Sigmoid colon (tissue), 4 donors: ENCODE measurements around a stretch of chr10.

- PRO-cap, result no peak
- RAMPAGE, long total RNA, 4 experiments, result no peak in any of the 4 experiments
These were observed 120.4 kb downstream of the CUBN start for GRCh38 chr10:17009017-17009895.

DNA sequence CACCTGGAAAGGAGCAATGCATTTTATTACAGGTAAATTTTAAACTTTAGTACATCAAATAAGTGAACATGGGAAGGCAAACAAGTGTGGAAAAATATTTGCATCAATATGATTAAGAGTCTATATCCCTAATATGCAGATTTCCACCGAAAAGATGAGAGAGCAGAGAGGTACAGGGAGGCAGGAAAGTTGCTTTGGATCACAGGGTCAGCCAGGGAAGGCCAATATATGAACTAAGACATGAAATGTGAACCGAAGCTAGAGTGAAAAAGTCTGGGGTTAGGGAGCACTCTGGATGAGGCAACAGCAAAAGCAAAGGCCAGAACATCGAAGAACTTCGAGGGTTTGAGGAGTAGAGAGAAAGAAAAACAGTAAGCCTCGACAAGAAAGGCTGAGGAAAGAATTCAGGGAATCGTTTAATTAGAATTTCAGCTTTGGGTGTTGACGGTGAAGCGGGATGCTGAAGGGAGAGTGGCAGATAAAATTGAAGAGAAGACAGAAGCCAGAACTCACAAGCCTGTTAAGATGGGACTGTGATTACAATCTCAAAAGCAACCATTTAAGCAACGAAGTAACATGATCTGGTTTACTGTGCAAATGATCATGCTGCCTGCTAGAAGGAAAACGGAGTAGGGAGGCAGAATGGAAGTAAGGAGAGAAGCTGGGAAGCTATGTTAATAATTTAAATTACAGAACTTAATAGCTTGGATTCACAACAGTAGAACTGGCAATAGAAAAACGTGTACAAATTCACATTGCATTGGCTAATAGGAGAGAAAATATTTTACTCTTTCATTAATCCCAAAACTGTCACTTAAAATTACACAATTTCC, 2.1 kb downstream of the TRDMT1 start:
- PRO-cap, result no peak
- RAMPAGE, long total RNA, 4 experiments, result no peak in any of the 4 experiments

- PRO-cap, result no peak
- RAMPAGE, long total RNA, 4 experiments, result no peak in any of the 4 experiments
These were observed 11.6 kb upstream of the VIM start for GRCh38 chr10:17215956-17217391.

DNA sequence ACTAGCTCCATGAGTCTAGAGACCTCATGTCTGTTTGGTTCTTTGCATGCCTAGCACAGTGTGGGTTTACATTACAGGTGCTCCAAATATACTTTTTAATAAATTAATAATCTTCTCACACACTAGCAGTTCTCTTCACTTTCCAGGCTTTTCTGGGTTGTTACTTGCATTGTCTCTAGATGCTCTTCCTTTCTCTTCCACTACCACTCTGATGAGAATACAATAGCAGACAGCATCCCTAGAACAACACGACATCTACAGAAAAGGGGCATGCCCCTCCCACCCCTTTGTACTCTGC, 31.0 kb downstream of the ST8SIA6 start:
- PRO-cap, result no peak
- RAMPAGE, long total RNA, 4 experiments, result no peak in any of the 4 experiments

- PRO-cap, result bidirectional peak, plus-strand start at chr10:17644188, minus-strand start at chr10:17643878
- RAMPAGE, long total RNA, 4 experiments, result no peak in any of the 4 experiments
These were observed 488 bp upstream of the STAM start for GRCh38 chr10:17643292-17644034.

- PRO-cap, result no peak
- RAMPAGE, long total RNA, 4 experiments, result no peak in any of the 4 experiments
These were observed 4.4 kb downstream of the STAM start for GRCh38 chr10:17648171-17648932.

DNA sequence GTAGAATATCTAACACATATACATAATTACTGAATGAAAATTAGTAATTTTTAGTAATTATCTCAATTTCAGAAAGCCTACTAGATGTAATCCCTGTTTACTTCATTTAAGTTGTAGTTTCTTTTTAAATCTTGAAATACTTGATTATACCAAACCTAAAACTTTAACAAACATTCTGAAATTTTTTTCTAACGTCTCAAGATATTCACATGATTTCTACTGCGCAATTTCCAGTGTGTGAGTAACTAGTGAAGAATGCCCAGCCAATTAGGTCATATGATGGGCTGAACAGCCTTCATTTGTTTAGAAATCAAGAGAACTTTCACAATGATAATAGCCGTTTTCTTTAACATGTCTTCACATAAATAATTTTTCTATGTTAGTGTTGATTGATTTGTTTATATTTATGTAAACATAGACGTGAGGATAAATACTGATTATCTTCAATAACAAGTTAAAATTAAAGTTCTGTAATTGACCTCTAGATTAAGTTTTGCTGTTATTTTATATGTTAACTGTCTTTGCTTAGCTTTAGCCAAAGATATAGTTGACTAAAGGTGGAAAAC, 21.8 kb downstream of the STAM start:
- PRO-cap, result no peak
- RAMPAGE, long total RNA, 4 experiments, result no peak in any of the 4 experiments

DNA sequence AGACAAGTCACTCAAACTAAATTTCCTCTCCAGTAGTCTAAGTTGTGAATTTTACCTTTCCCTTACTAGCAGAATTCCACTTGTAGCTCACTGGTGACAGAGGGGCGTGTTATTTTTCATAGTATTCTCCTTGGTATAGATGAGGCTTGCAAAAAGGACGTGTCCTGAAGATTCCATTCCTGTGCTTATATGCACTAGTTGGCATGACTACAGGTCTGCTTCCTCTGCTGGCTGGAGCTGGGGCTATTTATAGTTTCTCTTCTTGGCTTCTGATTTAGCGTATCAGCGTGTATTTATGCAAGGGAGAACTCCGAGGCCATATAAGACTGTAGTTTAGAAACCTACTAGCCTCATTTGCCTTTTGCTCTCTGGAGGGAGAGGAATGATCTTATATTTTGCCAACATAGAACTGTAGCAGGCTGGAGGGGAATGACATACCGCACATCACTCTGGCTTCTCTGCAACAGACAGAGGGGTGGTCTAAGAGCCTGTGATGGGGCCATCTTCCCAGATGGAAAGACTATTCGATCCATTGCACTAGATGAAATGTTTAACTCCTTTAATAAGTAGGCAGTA, 39.7 kb downstream of the CACNB2 start:
- PRO-cap, result no peak
- RAMPAGE, long total RNA, 4 experiments, result no peak in any of the 4 experiments

GRCh38 chr10:18399868-18400250, 251.5 kb downstream of the NSUN6 start:
- PRO-cap, result no peak
- RAMPAGE, long total RNA, 4 experiments, result no peak in any of the 4 experiments

DNA sequence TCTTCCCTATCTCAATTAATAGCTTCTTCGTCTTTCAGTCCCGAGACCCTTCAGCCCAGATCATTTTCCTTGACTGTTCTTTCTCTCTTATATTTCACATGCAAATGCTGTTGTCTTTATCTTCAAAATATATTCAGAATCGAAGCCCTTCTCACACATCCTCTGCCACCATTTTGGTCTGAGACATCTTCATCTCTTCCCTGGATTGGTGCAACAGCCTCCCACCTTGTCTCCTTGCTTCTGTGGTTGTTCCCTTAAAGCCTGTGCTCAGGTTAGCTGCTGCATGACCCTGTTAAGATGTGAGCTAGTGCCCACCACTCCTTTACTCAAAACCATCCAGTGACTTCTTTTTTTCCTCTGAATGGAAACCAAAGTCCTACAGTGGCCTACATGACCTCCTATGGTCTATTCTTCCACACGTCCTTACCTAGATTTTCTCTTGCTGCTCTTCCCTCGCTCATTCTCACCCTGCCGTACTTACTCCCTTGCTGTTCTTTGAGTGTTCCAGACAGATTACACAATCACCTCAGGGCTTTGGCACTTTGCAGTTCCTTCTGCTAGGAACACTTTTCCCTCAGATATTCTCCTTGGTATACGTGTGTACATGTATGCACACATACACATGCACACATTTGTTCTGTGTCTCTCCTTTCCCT, 131.0 kb downstream of the NSUN6 start:
- PRO-cap, result no peak
- RAMPAGE, long total RNA, 4 experiments, result no peak in any of the 4 experiments

GRCh38 chr10:18569663-18570405, 81.6 kb downstream of the NSUN6 start:
- PRO-cap, result no peak
- RAMPAGE, long total RNA, 4 experiments, result no peak in any of the 4 experiments

- PRO-cap, result no peak
- RAMPAGE, long total RNA, 4 experiments, result no peak in any of the 4 experiments
These were observed 105.1 kb downstream of the PLXDC2 start for GRCh38 chr10:19921201-19921856.

- PRO-cap, result no peak
- RAMPAGE, long total RNA, 4 experiments, result no peak in any of the 4 experiments
These were observed 269.4 kb downstream of the PLXDC2 start for GRCh38 chr10:20085697-20085923.

DNA sequence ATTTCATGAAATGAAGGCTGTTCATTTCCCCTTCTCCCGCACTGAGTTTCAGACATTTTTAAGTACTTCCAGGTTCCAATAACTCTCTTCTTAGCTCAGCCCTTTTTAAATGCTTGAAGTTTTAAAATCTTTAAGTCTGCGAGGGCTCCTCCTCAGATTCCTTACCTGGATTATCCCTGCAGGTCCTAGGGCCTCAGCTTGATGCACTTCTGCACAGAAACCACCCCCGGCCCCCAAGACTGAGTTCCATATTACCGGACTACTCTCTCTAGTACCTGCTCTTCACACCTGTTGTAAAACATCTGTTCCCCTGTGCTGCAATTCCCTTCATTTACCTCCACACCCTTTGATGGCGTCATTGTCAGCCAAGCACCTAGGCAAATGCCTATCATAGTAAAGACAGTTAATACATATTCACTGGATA, 275.3 kb downstream of the PLXDC2 start:
- PRO-cap, result no peak
- RAMPAGE, long total RNA, 4 experiments, result no peak in any of the 4 experiments

- PRO-cap, result no peak
- RAMPAGE, long total RNA, 4 experiments, result no peak in any of the 4 experiments
These were observed 341.6 kb downstream of the NEBL start for GRCh38 chr10:20555444-20555932.

GRCh38 chr10:21134922-21135601, 238.0 kb upstream of the NEBL start:
- PRO-cap, result no peak
- RAMPAGE, long total RNA, 4 experiments, result no peak in any of the 4 experiments

- PRO-cap, result no peak
- RAMPAGE, long total RNA, 4 experiments, result no peak in any of the 4 experiments
These were observed 277.6 kb upstream of the NEBL start for GRCh38 chr10:21174743-21175122.

- PRO-cap, result no peak
- RAMPAGE, long total RNA, 4 experiments, result no peak in any of the 4 experiments
These were observed 125.9 kb downstream of the SKIDA1 start for GRCh38 chr10:21399501-21400089.

DNA sequence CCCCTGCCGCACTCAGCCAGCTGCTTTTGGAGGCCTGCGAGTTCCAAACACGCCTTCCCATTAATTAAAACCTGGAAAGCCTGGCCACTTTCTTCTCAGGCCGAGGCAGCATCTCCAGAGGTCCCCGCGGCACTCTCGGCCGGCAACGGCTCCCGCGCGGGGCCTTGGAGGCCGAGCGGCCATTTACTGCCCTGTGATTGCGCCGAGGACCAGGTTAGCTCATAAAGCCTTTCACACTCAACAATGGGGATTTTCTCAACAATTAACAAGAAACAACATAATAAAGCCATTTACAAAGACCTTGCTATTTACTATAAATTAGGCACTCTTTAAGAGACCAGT, 16.5 kb downstream of the SKIDA1 start:
- PRO-cap, result no peak
- RAMPAGE, long total RNA, 4 experiments, result no peak in any of the 4 experiments

DNA sequence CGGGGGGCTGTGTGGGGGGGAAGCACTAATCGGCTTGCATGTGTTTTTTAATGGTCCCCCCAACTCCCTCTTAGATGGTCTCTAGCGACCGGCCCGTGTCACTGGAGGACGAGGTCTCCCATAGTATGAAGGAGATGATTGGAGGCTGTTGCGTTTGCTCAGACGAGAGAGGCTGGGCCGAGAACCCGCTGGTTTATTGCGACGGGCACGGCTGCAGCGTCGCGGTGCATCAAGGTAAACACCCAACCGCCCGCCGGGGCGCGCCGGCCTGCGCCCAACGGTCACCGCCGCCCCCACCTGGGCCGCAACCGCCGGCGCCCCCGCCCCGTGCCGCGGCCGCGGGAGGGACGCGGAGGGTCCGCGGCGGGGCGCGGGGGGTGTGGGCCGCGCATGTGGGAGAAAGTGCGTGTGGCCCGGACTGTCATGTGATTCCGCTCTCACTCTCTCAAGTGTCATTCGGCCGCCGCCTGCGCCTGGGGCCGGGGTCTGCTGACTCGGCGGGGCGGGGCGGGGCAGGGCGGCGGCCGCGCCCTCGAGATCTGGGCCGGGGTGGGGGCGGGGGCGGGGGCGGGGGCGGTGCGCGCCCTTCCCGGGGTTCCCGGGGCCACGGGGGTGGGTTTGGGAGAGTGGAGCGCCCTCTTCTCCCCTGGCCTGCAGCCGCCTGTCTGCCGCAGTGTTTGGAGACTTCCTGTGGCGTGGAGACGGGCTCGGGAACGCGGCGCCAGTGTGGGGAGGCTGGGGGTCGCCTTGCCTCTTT, 717 bp downstream of the MLLT10 start:
- PRO-cap, result unidirectional peak, minus-strand start at position 433 of the sequence
- RAMPAGE, long total RNA, 4 experiments, result no peak in any of the 4 experiments